Colon Carcinoma Metastatic in the Brain (tissue), 2 donors: ENCODE measurements around a stretch of chr4.

GRCh38 chr4:88370371-88370799 is 8.3 kb upstream of the HERC6 start:
- PRO-cap, 2 experiments = no peak in any of the 2 experiments

DNA sequence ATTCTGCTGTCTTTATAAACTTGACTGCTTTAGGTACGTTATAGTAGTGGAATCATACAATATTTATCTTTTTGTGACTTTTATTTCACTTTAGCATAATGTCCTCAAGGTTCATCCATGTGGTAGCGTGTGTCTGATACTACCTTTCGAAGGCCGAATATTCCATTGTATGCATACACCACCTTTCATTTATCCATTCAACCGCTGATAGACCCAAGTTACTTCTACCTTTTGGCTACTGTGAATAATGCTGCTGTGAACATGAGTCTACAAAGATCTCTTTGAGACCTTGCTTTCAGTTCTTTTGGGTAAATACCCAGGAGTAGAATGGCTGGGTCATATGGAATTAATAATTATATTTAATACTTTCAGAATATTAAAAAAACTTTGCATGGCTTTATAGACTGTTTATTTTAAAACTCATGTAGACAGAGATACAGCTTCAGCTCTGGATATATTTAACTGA is 17.6 kb upstream of the HERC3 start:
- PRO-cap, 2 experiments = no peak in any of the 2 experiments

- PRO-cap, 2 experiments = no peak in any of the 2 experiments
Measured at GRCh38 chr4:88735422-88735977, 37.9 kb upstream of the NAP1L5 start.

GRCh38 chr4:88738110-88738782 is 40.6 kb upstream of the NAP1L5 start:
- PRO-cap, 2 experiments = no peak in any of the 2 experiments

DNA sequence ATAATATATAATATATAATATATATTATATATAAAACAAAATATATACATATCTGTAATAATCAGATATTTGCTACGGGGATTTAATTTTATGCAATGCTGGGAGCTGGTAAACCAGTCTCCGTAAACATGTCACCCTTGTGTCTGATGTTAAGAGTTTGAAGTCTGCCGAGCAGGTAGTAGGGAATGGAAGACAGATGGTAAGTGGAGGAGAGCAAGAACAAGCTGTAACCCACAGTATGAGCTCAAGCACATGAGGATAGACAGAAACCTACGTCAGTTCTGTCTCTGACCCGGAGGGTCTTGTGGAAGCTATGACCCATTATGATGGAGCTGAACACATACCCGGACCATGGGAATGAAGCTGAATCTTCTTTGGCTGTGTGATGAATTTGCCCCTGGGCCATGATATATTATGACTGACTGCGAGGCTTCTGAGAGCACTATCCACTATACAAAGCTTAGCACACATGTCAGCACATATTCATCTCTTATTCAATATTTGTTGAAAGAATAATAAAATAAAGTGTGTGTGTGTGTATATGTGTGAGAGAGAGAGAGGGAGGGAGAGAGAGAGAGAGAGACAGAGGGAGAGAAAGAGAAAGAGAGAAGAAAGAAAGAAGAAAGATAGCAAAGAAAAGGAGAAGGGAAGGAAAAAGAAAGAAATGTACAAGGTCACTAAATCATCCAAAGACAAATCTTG is 46.3 kb downstream of the TIGD2 start:
- PRO-cap, 2 experiments = no peak in any of the 2 experiments

- PRO-cap, 2 experiments = no peak in any of the 2 experiments
Measured at GRCh38 chr4:89291147-89291488, 16.5 kb downstream of the GPRIN3 start.

- PRO-cap, 2 experiments = no peak in any of the 2 experiments
Measured at GRCh38 chr4:89411557-89412047, 104.0 kb upstream of the GPRIN3 start.

GRCh38 chr4:89829432-89829889 is 7.5 kb downstream of the SNCA start:
- PRO-cap, 2 experiments = no peak in any of the 2 experiments

- PRO-cap, 2 experiments = no peak in any of the 2 experiments
Measured at GRCh38 chr4:90838896-90839413, 711.8 kb downstream of the CCSER1 start.

GRCh38 chr4:92304736-92305113 is 959 bp downstream of the GRID2 start:
- PRO-cap, 2 experiments = no peak in any of the 2 experiments

DNA sequence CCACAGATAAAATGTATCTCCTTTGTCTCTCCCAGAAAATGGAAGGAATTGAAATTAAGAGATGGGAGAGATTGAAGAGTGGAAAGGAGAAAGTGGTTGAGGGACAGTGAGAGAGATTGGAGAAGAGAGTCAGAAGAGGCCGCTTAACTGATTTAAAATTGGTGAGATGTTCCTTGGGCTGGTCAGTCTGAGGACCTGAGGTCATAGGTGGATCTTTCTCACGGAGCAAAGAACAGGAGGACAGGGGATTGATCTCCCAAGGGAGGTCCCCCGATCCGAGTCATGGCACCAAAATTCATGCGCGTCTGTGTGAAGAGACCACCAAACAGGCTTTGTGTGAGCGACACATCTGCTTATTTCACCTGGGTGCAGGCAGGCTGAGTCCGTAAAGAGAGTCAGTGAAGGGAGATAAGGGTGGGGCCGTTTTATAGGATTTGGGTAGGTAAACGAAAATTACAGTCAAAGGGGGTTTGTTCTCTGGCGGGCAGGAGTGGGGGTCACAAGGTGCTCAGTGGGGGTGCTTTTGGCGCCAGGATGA is 140.2 kb downstream of the GRID2 start:
- PRO-cap, 2 experiments = no peak in any of the 2 experiments

DNA sequence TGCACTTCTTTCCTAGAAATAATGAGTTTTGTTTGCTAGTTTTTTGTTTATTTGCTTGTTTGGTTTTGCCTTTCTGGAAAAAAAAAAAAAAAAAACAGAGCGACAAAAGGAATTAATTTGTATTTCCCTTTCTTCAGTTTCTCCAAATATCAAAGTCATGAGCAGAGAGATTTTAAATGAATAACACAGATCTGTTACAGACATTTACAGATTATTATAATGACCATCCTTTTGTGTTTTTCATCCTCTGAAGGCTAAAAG is 92.8 kb upstream of the SMARCAD1 start:
- PRO-cap, 2 experiments = no peak in any of the 2 experiments

DNA sequence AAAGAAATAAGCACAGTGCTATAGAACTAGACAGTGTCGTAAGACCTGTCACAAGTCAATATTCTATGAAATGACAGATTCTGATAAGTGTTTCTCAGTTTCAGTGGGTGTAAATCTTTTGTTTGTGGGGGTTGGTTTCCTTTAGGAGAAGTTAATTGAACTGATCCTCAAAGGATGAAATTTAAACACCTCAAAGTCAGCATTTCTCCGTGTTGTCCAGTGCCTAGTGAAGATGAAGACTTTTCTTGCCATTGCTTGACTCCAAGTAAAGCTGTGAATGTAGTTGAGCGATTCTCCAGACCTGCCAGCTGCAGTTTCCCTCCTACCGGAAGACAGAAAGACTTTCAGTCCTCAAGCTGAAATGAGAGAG is 7.9 kb downstream of the PDLIM5 start:
- PRO-cap, 2 experiments = no peak in any of the 2 experiments

GRCh38 chr4:94507482-94508318 is 56.0 kb downstream of the PDLIM5 start:
- PRO-cap, 2 experiments = no peak in any of the 2 experiments

GRCh38 chr4:94598146-94598606 is 146.4 kb downstream of the PDLIM5 start:
- PRO-cap, 2 experiments = no peak in any of the 2 experiments

- PRO-cap, 2 experiments = no peak in any of the 2 experiments
Measured at GRCh38 chr4:94603420-94604134, 151.8 kb downstream of the PDLIM5 start.

DNA sequence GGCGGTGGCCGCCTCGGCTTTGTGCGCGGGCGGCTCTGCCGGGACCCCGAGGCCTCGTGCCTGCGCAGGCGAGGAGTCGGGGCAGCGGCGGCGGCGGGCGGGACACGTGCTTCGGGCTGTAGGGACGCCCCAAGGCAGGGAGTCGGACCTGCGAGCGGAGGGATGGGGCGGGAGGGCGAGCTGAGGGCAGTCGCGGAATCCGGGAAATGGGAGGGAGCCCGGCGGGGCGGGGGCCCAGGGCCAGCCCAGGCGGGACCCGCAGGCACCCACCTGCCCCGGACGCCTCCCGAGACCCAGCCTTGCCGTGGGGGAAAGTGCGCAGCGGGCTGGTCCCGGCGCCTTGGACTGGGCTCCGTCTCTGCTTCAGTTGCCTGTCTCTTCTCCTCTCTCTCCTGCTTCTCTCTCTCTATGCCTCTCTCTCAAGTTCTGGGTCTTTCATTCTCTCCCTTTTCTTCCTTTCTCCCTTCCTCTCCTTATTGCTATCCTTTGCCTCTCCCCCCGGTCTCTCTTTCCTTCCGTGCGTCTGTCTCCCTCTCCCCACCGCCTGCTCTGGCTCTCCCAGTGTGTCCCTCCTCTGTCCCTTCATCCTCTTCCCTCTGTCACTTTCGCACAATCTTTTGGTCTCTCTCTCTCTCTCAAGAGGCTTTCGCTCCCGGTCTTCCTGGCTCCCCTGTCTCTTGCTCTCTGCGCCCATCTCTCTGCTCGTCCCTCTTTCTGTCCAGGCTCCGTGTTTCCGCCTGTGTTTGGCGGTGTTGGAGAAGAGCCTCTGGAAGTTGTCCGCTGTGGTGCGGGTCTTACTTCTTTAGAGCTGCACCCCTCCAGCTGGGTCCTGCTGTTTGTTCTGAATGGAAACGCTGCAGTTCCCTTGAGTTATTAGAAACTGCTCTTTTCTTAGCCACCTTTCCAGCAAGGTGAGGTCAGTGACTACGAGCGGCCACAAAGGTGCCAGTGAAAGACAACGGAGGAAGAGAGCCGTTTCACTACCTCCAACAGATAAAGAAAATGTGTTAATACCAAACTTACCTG is 862 bp downstream of the BMPR1B start:
- PRO-cap, 2 experiments = no peak in any of the 2 experiments

DNA sequence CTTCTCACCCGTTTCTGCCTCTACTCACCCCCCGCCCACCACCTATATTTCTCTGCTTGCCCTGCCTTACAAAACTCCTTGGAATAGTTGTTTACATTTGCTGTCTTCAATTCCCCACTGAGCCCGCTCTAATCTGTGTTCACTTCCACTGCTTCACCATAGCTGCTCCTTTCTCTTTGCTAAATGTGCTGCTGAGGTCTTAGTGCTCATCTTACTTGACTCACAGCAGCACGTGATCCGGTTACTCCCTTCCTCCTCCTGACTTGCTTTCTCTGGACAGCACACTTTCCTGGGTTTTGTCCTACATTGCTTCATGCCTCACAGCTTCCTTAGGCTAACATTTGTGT is 293.0 kb downstream of the UNC5C start:
- PRO-cap, 2 experiments = no peak in any of the 2 experiments

DNA sequence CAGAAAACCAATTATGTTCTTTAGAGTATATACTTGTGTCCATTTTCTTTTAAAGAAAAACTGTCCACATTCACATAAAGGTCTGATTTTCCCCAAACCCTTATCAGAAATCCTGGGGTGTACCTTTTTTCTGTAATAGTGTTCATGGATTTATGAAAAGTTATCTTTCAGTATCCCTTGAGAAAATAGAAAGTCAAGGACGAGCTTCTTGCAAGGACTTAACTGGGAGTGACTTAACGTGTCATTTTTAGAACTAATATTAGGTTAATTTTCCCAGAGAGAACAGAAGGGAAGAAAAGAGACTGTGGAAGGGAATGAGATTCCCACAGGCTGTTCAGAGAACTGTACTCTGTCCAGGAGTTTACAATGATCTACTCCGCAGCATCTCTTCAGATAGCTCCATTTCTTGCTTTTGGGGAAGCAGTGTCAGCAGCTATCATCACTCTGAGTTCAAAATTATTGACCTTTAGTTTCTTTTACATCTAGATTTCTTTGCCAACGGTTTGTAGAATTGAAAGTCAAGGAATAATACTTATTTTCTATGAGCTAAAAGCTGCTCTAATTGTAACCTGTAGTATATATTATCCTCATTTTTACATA is 5.1 kb downstream of the UNC5C start:
- PRO-cap, 2 experiments = no peak in any of the 2 experiments

DNA sequence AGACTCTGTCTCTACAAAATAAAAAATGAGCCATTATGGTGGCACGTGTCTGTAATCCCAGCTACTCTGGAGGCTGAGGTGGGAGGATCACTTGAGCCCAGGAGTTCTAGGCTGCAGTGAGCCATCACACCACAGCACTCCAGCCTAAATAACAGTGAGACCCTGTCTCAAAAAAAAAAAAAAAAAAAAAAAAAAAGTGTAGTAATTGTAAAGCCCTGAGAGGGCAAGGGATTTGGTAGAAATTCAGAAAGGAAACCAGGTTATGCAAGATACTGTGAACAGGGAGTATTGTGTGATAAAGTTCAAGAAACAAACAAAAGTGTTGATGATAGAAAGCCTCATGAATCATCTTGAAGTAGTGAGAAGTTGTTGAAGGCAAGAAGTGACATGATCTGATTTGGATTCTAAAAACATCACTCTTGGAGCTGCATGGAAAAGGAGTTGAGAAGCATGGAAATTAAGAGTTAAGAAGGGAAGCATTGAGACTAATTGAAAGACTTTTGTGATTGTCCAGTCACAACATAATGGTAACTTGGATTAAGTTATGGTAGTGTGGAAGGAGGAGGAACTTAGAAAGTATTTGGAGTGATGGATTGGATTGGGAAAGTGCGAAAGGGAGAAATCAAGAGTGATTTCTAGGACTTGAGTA is 102.2 kb downstream of the RAP1GDS1 start:
- PRO-cap, 2 experiments = no peak in any of the 2 experiments